ENCODE data around the genes HNRNPLL, MAP4K3 and THUMPD2.

DNA sequence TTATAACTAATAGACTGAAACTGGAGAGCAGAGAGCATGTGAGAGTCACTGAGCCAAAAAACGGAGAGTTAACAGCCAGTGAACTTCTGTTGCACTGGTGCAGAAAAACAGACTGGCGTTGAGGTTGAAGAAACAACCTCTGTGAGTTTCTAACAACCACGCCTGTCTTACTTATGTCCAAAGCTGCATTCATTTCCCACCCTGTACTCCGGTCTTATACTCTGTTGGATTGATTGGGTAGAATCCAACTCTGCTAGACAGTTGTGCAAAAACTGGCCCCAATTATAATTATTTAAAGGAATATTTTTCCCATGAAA lies 9.5 kb downstream of the CYP1B1 start:
- PRO-cap, result no peak

GRCh38 chr2:38097866-38098917 lies 22.2 kb upstream of the CYP1B1 start:
- PRO-cap, result no peak

- PRO-cap, result no peak
These were observed 62.4 kb upstream of the CYP1B1 start for GRCh38 chr2:38138284-38138820.

- PRO-cap, result unidirectional peak, minus-strand start at chr2:38261708
These were observed 115.5 kb downstream of the ATL2 start for GRCh38 chr2:38261628-38261967.

GRCh38 chr2:38563153-38563902 lies 39.4 kb downstream of the HNRNPLL start:
- PRO-cap, result no peak

DNA sequence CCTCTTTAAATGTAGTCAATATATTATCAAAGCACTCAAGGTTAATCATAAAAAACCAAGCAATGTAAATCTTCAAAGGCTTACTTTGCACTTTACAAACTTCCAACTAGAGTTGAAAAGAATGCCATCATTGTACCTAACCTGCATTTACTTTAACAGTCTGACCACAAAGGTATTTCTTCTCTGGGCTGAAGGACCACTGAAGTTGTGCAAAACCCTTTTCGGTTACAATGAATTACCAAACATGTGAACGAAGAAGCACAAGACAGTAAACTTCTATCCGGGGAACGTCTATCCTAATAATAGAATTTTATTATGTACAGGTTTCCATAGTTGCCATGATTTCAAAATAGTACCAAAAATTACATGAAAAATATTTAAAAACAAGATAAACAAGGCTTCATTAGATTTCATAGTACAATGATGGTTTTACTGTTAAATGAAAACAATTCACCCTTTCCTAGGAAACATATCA lies 2.9 kb downstream of the HNRNPLL start:
- PRO-cap, result no peak

DNA sequence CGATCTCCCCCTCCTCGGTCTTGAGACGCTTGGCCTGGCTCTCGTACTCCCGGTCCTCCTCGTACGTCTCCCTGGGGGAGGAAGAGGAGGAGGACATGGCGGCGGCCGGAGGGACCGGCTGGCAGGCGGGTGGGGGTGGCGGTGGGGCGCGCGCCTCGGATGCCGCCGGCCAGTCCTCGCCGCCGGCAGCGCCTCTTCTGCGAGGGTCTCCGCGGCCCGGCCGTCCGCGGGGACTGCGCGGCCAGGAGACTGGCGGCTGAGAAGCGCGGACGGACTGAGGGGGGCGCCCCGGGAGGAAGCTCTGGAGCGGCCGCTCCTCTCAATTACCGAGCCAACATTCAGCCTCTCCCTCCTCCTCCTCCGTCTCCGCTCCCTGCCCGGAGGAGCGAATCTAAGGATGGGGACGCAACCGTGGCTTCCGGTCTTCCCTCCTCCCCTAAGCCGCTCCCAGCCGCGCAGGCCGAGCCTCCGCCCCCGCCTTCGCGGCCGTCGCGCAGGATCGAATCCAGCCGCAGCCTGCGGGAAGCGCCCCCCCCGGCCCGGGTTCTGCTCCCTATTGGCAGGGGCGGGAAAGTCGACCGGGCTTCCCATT lies at the start of gene HNRNPLL:
Gene HNRNPLL, minus strand, starts transcription at position 399 of the 592 bp plus-strand sequence.
- PRO-cap, result bidirectional peak, plus-strand start outside the sequence, minus-strand start at position 368 of the sequence

DNA sequence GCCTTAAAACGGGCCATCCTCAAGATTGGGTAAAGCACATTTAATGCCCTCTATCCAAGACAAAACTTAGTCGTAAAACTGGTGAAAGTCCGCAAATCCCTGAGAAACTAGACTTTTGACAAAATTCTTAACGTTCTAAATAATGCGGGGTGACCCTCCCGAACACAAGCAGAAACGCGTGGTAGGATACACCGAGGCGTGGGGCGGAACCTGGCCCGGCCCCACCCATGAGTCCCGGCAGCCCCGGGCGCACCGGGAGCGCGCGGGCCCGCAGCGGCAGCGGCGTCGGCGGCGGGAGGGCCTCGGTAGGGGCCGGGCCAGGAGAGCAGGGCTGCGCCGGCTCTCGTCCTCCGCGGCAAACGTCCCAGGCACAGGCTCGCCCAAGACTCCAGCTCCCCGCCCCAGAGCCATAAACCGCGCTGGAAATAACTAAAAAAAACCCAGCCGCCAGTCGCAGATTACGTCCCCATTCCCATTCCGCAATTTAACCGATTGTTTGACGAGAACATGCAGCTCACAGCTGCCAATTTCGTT lies 831 bp downstream of the SRSF7 start:
- PRO-cap, result bidirectional peak, plus-strand start at position 279 of the sequence, minus-strand start at position 178 of the sequence

GRCh38 chr2:39112126-39113345 lies 8.3 kb downstream of the SOS1 start:
- PRO-cap, result no peak

- PRO-cap, result no peak
These were observed 96.1 kb upstream of the SOS1 start for GRCh38 chr2:39216847-39217374.

- PRO-cap, result no peak
These were observed 28.1 kb downstream of the MAP4K3 start for GRCh38 chr2:39408835-39409487.

- PRO-cap, result bidirectional peak, plus-strand start at chr2:39436569, minus-strand start at chr2:39436568; bidirectional peak, plus-strand start at chr2:39436834, minus-strand start at chr2:39436781; bidirectional peak, plus-strand start at chr2:39437442, minus-strand start at chr2:39437312
These were observed at the start of gene MAP4K3 for GRCh38 chr2:39436331-39437371. Gene MAP4K3 (minus strand): TSS chr2:39437285.

DNA sequence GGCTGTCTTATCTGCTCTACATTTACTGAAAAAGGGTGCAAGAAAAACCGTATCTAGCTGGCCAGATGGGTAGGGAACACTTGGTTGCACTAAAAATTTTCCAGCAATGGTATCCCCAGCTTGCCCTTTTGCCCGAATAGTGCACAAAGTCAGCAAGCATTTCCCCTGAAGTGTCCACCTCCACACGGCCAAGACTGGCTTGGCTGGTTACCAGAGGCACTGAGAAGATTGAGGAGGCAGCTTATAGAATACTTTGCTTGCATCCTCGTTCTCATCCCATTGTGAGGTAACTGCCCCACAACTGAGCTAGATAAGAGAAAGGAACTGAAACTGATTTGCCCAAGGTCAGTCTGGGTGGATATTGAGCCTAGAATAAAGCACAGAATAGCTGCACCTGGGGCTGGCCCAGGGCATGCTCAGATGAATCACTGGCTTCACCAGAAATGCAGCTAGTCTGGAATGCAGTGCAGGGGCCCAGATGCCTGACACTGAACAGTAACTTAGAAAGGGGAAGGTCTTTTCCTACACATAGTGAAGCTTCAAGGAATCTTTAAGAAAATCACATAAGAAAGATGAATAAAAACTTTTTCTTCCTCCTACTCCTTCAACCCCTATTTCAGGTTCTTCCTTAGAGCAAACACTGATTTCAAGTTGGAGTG lies 32.7 kb upstream of the MAP4K3 start:
- PRO-cap, result no peak

DNA sequence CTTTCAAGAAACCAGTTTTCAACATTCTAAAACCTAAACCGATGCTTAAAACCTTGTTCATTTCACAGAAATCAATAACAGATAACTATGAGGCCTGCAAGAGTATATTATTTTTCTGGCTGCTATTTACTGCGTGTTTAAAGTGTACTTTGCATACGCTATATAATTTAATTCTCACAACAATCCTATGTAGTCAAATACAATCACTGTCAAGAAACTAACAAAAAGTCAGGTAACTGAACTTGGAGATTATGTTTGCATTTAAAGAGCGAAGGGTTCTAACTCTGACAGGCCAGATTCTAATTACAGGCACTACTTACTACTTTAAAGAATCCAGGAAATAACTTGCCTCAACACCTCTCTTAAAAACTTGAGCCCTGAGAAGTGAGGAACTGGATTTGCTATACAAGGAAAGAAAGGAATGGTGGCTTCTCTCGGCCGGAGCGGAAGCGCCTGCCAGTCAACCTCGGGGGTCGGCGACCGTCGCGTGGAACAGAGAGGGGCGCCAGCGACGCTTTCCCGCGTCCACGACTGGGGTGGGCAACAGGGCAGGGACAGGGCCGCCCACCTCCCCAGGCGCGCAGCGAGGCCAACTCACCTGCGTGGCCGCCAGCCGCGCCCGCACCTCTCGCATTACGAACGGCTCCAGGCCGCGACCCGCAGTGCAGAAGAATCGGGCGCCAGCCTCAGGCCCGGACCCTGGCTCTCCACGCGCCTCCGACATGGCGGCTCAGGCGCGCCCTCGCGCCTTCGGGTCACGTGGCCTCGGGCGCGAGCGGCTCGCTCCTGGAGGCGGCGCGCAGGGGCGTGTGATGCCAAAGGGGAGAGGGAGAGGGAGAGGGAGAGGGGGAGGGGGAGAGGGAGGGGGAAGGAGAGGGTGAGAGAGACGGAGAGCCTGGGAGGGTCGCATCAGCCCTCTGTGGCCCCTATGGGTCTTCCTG lies at the start of gene THUMPD2:
Gene THUMPD2, minus strand, starts transcription at position 743 of the 941 bp plus-strand sequence.
- PRO-cap, result bidirectional peak, plus-strand start at position 857 of the sequence, minus-strand start at position 732 of the sequence

- PRO-cap, result no peak
These were observed 2.2 kb upstream of the THUMPD2 start for GRCh38 chr2:39781362-39781570.

- PRO-cap, result no peak
These were observed 169.4 kb downstream of the SLC8A1 start for GRCh38 chr2:40282466-40283003.

DNA sequence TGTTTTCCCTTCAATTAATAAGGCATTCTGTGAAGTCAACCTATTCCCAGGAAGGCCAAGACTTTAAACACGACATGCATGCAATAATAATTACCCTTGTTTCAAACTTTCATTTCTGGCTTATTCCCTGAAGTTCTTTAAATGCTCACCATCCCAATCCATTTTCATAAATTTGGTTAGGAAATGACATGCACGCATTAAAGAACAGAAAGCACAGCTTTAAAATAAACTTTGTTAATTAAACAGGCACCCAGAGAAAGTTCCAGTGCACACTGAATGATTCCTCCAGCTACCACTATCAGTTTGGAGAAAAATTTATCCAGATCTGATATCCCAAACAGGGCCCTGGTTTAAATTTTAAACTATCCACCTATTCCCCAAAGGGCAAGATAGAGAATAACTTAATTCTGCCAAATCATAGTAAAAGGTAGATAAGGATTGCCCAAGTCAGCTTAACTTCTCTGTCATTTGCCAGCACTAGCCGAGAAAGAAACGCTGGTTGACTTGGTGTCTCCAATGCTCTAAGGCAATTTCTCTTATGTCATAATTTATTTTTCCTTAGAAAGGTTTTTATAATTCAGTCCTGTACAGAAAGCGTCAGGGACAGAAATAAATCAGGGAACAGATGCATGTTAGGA lies 322.0 kb upstream of the PKDCC start:
- PRO-cap, result no peak

- PRO-cap, result no peak
These were observed 311.5 kb upstream of the PKDCC start for GRCh38 chr2:41736384-41736599.

DNA sequence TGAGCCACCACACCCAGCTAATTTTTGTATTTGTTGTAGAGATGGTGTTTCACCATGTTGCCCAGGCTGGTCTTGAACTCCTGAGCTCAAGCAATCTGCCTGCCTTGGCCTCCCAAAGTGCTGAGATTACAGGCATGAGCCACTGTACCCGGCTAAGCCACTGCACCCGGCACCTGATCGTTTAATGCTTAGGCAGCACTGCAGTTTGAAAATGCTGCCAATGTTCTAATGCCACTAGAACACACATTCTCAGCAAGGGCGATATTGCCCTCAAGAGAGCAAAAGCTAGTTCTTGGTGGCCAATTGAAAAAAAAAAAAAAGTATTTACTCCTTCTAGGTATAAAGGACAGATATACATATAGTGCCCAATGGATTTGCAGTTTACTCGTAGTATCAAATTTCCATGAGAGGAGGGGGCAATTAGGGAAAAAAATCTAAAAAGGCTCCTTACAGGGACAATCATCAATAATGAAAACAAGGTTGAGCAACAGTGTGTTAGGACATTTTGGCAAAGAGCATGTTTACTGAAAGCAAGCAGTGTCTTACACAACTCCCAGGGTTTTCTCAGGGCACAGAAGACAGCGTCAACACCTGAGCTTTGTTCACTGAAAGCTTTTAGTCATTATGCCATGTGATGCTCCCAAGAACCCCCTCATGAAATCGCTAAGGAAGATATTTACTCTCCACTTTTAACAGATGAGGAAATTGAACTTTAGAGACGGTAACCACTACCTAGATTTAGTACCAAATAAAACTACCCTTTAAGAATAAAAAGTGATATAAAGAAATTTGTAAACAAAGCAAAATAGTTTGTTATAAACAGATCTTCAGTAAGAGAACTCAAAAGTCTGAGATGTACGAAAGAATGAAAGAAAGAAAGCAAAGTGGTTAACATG lies 199.8 kb upstream of the PKDCC start:
- PRO-cap, result no peak

DNA sequence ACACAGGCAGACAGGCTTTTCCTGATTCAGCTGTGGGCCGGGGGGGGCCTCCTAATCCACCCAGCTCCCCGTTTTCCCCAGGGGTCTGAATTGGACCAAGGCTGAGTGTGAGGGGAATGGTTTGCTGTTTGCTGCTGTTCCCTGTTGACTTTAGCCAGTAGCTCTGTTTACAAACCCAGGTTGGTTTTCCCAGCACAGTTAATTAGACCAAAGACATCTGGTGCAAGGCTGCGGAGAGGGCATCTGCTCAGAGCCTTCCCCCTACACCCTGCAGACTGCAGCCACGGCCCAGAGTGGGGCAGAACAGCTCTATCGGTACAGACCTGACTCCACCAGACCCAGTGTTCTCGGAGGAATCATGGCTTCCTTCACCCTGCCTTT lies 1.8 kb upstream of the PKDCC start:
- PRO-cap, result no peak

Measured in sciatic nerve (tissue), 1 donor.